Pericardium (tissue), 1 donor: ENCODE measurements around a stretch of chr22.

GRCh38 chr22:33864363-33865390, 55.6 kb downstream of the LARGE1 start:
- RRBS, result no CpG with 5 or more reads among the region's 13 CpGs

DNA sequence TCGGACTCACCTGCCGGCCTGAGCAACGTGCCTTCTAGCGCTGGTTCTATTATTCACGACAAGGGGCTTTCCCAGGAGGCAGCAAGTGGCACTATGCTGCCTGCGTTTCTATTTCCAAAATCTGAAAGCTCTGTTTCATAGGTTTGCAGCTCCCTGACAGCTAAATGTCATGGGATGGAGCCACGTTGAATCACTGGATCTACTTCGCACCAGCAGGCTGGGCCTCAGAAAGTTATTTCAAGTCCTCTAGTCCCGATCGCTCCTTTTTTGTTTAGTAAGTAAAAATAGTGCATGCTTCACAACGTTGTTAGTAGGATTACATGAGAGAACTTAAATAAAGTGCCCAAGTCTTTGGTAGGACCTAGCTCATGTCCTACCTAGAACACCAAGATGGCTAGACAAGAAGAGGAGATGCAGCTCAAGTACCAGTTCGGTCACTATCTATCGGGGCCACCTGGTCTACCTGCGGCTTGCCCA, 52.8 kb downstream of the LARGE1 start:
- RRBS, result no CpG with 5 or more reads among the region's 14 CpGs

GRCh38 chr22:35133652-35134421, 67.9 kb downstream of the ISX start:
- RRBS, result no CpG with 5 or more reads among the region's 18 CpGs

DNA sequence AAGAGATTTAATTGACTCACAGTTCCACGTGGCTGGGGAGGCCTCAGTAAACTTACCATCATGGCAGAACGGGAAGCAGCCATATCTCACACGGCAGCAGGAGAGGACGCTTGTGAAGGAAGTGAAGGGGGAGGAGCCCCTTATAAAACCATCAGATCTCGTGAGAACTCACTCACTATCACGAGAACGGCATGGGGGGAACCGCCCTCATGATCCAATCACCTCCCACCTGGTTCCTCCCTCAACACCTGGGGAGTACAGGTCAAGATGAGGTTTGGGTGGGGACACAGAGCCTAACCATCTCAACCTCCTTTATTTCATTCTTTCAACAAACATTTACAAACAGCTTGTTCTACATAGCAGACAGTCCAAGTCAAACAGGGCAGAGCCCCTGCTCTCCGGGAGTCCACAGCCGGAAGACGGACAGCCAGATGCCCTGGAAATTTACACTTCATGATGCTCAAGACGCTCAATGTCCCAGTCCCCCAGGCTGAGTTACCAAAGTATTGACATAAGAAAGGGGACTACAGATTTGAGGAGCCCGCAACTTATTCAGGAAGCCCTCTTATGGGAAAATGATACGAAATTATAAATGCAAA, 26.3 kb upstream of the HMGXB4 start:
- RRBS, result no CpG with 5 or more reads among the region's 14 CpGs

GRCh38 chr22:35328035-35329009, 28.6 kb downstream of the TOM1 start:
- RRBS, result no CpG with 5 or more reads among the region's 32 CpGs

- RRBS, result no CpG with 5 or more reads among the region's 14 CpGs
Observed at GRCh38 chr22:35351540-35352068, 29.3 kb upstream of the HMOX1 start.

- RRBS, result no CpG with 5 or more reads among the region's 16 CpGs
Observed at GRCh38 chr22:35353271-35353855, 27.5 kb upstream of the HMOX1 start.

GRCh38 chr22:35424592-35425133, 24.7 kb downstream of the MCM5 start:
- RRBS, result no CpG with 5 or more reads among the region's 11 CpGs

DNA sequence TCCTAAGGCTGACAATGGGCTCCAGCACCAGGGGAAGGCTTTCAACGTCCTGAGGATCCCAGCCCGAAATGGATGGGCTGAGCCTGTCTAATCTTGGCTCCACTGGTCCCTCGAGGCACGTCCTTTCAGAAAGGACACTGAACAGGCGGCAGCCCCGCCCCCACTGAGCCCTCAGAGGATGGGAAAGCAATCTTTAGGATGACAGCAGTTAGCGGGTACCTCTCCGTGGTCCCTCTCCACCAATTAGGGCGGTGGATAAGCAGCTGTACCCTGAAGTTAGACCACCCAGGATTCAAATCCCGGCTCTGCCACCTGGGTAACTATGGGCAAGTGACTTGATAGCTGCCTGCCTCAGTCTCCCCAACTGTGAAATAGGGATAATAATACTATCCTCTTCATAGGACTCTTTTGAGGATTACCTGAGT, 27.3 kb downstream of the RASD2 start:
- RRBS, result no CpG with 5 or more reads among the region's 10 CpGs

DNA sequence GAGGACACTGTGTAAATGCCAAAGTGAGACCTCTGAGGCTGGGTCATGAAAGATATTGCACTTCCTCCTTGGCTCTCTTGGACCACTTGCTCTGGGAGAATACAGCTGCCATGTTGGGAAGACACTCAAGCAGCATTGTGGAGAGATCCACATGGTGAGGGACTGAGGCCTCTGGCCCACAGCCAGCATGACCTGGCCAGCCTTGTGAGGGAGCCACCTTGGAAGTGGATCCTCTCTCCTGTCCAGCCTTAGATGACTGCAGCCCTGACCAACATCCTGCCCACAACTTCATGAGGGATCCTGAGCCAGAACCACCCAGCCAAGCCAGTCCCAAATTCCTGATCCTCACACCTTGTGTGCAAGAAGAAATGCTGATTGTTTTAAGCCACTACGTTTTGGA, 30.4 kb downstream of the MB start:
- RRBS, result no CpG with 5 or more reads among the region's 1 CpG

DNA sequence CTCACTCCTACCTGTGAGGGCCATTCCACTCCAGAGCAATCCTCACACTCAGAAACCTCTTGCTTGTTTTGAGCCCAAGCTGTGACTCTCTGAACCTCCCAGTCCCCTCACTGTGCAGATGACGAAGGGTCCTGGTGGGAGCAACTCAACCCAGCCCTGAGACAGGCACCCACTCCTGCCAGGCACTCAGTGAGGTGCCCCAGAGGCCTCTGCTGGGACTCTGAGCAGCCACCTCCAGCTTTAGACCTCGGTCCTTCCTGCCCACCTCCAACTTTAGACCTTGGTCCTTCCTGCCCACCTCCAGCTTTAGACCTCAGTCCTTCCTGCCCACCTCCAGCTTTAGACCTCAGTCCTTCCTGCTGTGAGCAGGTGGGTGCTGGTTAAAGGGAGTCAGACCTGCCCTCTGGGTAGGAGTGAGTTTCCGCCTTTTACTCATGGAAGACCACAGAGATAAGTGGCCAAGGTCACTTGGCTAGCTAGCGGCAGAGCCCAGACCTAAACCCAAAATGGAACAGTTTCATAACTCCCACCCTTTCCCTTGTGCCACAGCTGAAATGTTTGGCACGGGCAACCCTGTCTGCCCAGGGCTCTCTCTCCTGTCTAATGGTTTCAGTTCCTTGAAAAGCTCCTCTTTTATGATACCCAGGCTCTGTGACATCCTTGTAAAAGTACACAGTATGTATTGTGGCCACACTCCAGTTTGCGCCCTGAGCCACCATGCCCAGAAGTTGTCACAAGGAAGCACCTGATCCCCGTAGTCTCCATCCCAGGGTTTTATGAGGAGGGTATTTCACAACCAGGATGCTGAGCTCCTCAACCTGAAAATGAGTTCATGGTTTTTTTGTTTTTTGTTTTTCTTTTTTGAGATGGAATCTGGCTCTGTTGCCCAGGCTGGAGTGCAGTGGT, 5.3 kb downstream of the MB start:
- RRBS, result no CpG with 5 or more reads among the region's 7 CpGs

DNA sequence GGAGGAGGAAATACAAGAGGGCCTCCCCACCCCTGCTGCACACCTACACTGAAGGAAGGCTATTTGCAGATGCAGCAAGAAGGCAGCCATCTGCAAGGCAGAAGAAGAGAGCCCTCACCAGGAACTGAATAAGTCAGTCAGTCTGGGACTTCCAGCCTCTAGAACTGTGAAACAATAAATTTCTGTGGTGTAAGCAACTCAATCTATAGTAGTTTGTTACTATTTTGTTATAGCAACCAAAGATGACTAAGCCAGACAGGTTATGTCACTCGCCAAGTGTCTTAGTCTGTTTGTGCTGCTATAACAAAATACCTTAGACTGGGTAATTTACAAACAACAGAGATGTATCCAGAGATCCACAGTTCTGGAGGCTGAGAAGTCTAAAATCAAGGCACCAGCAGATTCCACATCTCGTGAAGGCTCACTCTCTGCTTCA, 12.0 kb downstream of the APOL6 start:
- RRBS, result no CpG with 5 or more reads among the region's 2 CpGs

DNA sequence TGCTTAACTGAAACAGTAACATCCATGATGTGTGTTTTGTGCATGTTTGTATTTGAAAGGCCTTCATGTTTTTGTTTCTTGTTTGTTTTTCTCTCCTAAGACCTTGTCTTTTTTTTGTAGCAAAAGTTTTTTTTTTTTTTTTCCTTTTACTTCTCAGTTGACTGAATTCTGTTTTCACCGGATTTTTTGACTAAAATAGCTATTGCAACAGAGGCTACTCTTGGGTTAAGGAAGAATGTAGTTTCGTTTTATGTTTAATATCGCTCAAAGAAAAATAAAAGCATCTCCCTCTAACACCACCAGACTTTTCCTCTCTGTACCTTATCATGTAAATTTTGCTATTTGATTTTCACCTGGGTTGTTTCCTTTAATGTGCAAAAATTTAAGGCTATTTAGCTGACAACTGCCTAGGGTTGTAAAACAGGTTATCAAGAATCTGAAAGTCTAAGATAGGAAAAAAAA, 15.2 kb downstream of the APOL6 start:
- RRBS, result no CpG with 5 or more reads among the region's 3 CpGs

GRCh38 chr22:35713367-35713701, 4.3 kb upstream of the APOL5 start:
- RRBS, result no CpG with 5 or more reads among the region's 10 CpGs

DNA sequence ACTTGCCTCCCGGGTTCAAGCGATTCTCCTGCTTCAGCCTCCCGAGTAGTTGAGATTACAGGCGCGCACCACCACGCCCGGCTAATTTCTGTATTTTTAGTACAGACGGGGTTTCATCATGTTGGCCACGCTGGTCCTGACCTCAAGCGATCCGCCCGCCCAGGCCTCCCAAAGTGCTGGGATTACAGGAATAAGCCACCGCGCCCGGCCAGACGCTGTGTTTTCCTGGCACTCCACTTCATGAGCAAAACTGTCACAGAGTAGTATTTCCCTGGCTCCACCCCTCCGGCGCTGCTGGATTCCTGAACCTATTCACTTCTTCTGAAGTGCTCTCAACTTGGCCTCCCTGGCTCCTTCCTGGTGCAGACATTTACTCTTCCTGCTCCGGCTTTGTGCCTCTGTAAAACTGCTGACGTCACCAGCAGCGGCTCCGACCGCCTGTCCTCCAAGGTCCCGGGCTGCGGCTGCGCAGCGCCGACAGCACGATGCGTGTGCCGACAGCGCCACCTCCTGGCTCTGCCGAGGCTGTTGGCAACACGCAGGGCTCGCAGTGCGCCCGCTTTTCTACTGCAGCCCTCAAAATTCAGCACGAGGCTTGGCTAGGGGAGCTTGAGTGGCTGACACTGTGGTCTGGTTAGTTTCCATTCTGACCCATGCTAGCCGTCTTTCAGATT, 36.8 kb downstream of the APOL3 start:
- RRBS, result 2% methylated on average over 10 of the region's 39 CpGs

- RRBS, result no CpG with 5 or more reads among the region's 5 CpGs
Observed at GRCh38 chr22:36253772-36254526, 1.0 kb downstream of the APOL1 start.

GRCh38 chr22:36263435-36263652, 10.4 kb downstream of the APOL1 start:
- RRBS, result no CpG with 5 or more reads among the region's 3 CpGs

DNA sequence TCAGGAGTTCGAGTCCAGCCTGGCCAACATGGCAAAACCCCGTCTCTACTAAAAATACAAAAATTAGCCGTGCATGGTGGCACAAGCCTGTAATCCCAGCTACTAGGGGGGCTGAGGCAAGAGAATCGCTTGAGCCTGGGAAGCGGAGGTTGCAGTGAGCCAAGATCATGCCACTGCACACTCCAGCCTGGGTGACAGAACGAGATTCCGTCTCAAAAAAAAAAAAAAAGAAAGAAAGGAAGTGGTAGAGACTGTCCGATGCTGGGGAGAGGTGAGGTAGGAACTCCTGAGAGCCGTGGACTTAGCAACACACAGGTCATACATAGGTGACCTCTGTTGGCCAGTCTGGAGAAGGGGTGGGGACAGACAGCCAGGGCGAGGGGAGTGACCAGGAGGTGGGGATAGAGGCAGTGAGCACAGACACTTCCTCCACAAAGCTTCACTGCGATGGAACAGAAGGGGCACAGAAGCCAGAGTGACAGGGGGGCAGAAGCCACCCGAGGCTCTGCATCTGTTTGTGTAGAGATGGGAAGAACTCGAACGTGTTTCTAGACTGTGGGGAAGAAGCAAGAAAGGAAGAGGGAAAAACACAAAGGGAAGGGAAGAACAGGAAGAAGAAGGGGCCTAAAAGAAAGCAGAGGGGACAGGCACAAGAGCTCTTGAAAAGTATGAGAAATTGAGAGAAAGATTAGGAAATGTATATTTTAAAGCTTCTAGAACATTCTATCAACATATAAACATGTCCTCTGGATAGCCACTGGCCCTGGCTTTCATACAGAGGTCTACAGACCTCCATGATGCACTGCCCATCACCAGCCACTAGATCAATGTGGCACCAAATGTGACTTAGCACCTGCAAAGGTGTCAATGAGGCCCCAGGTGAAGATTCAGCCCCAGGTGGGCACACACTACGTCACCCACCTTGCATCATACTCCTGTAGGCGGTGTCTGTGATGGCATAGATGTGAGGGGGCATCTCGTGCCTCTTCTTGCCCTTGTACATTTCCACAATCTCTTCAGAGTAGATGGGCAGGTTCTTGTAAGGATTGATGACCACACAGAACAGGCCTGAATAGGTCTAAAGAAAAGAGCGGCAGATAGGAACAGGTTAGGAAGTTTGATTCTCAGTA, 47.0 kb downstream of the MYH9 start:
- RRBS, result no CpG with 5 or more reads among the region's 18 CpGs

- RRBS, result no CpG with 5 or more reads among the region's 11 CpGs
Observed at GRCh38 chr22:36398487-36399044, 10.8 kb upstream of the MYH9 start.

DNA sequence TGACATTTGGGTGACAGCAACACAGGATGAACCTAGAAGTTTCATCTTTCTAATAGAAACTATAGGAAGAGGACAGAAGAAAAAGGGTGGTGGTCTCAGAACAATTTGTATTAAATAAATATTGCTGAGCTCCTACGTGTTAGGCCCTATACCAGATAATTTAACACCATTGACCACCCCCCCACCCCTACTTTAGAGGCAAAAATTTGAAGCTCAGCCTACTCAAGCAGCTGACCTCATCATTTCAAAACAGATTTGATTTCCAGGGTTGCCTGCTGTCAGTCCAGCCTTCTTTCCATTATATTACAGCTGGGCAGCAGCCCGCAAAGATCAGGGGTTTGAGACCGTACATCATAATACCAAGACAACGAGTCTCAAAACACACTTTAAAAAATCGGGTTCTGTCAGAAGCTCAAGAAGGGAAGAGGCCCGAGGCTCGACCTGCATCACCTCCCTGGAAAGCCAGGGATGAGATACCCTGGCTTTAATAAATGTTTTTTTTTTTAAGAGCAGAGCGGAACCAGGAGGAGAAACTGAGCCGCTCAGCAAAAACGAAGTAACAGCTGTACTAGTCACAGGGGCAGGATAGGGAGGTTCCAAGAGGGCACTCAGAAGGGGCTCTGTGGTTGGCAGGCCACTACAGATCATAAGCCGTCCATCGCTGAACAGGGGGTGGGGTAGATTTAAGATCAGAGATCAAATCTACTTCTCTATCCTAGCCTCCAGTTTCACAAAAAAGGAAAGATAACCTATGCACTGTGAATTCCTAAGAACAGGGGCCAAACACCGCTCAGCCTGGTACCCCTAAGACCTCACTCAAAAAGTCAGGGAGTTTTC, 821 bp downstream of the EIF3D start:
- RRBS, result no CpG with 5 or more reads among the region's 13 CpGs